ENCODE data around the gene TMEM248.

DNA sequence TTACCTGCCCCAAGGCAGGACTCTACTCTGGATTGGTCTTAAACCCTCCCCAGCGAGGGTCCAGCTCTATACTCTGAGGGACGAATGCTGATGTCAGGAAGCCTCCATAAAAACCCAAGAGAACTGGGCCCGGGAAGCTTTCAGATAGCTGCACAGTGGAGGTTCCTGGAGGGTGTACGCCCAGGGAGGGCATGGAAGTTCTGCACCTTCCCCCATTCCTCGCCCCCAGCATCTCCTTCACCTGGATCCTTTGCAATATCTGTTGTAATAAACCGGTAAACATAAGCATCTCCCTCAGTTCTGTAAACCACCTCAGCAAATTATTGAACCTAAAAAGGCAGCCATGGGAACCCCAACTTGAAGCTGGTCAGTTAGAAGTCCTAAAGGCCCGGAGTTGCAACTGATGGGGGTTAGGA is 47.4 kb upstream of the KCTD7 start:
- RRBS = 100% methylated on average over 1 of the region's 7 CpGs

DNA sequence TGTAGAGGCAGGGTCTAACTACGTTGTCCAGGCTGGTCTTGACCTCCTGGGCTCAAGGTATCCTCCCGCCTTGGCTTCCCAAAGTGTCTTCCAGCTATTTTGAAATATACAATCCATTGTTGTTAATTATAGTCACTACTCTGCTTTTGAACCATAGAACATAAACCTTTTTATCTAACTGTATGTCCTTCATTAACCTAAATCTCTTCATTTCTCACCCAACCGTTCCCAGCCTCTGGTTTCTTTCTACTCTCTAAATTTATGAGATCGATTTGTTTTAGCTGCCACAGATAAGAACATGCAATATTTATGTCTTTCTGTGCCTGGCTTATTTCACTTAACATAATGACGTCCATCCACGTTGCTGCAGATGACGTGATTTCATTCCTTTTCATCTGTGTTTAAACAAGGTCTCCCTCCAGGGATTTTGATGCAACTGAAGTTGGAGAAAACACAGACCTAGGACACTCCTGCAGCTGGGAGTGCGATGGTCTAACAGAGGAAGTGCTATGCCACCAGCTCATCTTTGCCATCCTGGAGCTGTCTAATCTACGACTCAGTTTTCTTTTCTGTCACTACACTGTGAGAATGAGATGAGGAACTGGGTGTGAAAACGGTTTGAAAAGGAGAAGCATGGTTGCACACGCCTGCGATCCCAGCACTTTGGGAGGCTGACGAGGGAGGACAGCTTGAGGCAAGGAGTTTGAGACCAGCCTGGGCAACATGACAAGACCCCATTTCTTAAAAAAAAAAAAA is 1.6 kb upstream of the KCTD7 start:
- RRBS = no CpG with 5 or more reads among the region's 13 CpGs

DNA sequence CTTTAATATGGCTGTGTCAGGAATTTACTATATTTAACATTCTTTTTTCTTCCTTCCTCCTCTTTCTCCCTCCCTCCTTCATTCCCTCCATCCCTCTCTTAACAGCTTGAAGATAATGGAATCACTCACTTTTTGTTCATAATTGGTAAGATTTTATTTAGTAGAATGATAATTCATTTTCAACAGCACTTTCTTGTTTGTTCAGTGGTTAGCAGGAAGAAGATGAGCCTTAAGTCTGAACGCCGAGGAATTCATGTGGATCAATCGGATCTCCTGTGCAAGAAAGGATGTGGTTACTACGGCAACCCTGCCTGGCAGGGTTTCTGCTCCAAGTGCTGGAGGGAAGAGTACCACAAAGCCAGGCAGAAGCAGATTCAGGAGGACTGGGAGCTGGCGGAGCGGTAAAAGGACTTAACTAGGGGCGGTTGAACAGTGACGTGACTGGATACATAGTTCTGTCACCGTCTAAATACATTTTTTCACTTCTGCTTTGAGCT is 31.2 kb downstream of the RABGEF1 start:
- RRBS = no CpG with 5 or more reads among the region's 9 CpGs

DNA sequence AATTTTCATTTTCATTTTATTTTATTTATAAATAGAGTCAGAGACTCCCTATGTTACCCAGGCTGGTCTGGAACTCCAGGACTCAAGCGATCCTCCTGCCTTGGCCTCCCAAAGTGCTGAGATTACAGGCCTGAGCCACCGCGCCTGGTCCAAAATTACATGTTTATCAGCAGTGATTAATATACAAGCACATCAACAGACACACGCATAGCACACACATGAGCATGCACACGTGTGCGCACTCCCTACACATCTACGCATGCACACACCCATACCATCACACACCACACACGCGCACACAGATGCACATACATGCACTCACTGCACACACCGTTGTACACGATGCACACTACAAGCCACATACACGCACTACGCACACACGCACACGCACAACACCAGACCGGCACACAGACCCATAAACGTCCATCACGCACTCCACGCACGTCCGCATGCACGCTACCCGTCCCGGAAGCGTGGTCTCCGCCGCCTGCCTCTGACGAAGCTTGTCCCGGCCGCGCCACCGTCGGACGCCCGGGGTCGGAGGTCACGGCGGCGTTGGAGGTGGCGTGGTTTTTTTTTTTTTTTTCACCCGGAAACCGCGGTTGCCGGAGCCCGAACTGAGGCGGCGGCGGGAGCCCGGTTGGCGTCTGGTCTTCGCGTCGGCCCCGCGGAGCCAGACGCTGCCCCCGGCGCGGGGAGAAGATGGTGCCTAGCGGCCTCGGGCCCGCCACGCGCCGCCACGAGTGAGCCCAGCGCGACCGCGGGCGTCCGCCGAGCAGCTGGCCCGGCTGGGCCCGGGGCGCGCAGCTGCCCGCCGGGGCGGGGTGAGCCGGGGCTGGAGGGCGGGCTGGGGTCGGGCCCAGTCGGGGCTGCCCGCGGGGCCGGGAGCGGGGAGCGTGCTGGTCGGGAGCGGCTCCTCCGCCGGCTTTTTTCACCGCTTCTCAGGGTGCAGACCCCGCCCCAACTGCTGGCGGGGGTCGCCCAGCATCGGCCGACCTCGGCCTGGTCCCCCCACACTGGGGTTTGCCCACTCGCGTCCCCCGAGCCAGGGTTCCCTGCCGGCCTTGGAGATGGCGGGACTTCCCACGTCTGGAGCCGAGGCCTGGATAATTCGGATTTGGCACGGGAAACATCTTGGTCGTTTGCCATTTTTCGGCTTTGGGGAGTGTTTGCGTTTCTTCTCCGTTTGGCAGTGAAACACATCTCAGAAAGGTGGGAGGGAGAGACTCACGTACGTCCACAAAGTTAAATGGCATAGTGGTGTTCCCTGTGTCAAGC is at the start of gene TMEM248:
Gene TMEM248, plus strand, starts transcription at position 588 of the 1,278 bp plus-strand sequence.
- RRBS = 3% methylated on average over 55 of the region's 115 CpGs

GRCh38 chr7:66944826-66945367 is 23.9 kb downstream of the TMEM248 start:
- RRBS = 96% methylated on average over 5 of the region's 15 CpGs

GRCh38 chr7:66952130-66952809 is 31.2 kb downstream of the TMEM248 start:
- RRBS = no CpG with 5 or more reads among the region's 10 CpGs

- RRBS = no CpG with 5 or more reads among the region's 3 CpGs
These were observed 137.0 kb downstream of the SPDYE21 start for GRCh38 chr7:67413754-67414134.

DNA sequence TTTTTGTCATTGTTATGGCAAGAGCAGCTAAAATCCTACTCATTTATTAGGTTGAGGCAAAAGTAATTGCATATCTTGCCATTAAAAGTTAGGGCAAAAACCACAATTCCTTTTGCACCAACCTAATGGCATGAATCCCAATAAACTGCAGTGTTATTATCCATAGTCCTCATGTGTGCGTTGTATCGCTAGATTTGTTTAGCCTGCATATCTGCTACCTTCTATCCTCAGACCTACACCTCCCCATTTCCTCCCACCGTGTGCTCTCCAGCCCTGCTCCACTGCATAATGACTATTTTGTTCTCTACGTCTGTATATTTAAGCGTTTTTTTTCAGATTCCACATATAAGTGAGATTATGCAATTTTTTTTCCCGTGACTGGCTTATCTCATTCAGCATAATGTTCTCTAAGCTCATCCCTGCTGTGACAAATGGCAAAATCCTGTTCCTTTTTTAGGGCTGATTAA is 1036.2 kb upstream of the AUTS2 start:
- RRBS = no CpG with 5 or more reads among the region's 6 CpGs

- RRBS = no CpG with 5 or more reads among the region's 3 CpGs
These were observed 95.9 kb upstream of the AUTS2 start for GRCh38 chr7:69502463-69502750.

- RRBS = no CpG with 5 or more reads among the region's 4 CpGs
These were observed 37.1 kb downstream of the AUTS2 start for GRCh38 chr7:69635322-69635879.

DNA sequence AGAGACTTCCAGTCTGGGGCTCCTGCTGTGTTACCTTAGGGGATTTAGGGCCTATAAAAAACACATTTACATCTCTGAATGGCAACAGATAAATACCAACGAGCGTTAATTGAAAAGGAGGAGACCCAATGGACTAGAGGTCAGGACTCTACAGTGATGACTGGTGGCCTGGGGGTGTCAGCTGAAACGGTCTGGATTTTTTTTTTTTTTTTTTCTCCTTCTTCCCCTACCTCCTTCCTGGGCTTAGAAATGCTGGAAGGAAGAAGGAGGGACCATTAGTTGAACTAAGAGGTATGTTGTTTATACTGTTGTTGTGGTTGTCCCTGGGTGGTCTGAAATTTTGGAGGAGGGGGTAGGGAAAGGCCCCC is 47.5 kb downstream of the AUTS2 start:
- RRBS = no CpG with 5 or more reads among the region's 3 CpGs

GRCh38 chr7:69739636-69740607 is 141.6 kb downstream of the AUTS2 start:
- RRBS = no CpG with 5 or more reads among the region's 6 CpGs

- RRBS = no CpG with 5 or more reads among the region's 7 CpGs
These were observed 157.5 kb downstream of the AUTS2 start for GRCh38 chr7:69755534-69756326.

- RRBS = no CpG with 5 or more reads among the region's 4 CpGs
These were observed 364.4 kb downstream of the AUTS2 start for GRCh38 chr7:69962635-69963083.

DNA sequence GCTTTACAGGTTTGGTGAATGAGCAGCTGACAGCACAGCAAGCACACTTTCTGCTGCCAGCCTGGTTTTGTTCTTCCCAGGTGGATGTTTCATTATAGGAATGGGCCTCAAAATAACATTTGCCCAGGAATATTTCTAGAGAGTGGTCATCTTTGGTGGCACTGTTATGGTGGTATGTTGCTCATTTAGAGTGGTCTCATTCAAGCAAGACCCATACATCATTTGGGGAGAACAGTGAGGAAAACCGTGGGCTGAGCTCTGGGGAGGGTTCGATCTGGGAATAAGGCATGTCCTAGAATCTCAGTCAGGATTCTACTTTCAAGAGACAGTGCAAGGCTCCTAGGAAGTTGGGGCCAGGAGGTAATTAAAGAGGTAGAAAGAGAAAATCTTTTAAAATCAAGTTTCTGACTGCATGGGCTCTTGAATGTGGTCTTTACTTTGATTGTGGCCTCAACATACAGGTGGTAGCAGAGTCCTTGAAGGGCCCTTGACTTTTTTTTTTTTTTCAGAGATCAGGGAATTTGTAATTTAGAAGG is 556.8 kb downstream of the AUTS2 start:
- RRBS = no CpG with 5 or more reads among the region's 2 CpGs

DNA sequence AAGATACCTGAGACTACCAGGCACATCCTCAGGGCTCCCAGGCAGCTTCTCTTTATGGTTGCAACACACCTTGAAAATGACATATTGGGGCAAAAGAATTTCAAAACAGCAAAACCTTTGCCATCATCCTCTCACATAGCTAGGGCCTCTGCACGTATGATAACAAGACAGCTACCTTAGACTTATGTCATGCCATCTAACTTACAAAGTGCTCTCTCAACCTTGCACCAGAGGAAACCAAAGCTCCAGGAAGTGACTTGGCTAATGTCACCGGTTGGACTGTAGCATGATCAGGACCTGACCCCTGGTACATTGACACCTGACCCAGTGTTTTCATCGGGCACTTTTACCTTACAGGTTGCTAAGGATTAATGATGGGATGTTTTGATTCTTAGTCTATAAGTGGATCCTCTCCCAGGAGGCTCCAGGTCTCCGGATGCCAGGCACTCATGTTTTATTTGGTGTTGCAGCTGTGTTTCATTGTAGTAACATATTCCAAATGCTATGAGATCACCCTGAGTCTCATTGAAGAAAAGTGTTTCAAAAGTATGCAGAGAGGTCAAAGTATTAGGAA is 529.8 kb upstream of the GALNT17 start:
- RRBS = no CpG with 5 or more reads among the region's 4 CpGs

- RRBS = no CpG with 5 or more reads among the region's 2 CpGs
These were observed 471.9 kb upstream of the GALNT17 start for GRCh38 chr7:70660144-70660382.

- RRBS = 4% methylated on average over 48 of the region's 127 CpGs
These were observed 810 bp downstream of the GALNT17 start for GRCh38 chr7:71132263-71133644.

DNA sequence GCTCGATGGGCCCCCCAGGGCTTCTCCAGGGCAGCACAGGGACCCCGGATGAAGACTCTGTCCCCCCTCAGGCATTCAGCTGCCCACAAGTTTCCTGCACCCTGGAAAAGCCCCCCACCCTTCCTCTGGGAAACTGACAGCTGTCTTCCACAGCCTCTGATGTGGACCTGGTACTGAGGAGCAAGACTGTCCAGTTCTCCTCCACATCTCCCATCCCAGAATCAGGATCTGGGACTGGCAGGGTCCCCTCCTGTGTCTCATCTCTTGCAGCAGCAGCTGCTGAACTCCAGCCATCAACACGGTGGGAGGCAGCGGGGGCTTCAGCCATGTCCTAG is 580.3 kb downstream of the GALNT17 start:
- RRBS = 18% methylated on average over 2 of the region's 4 CpGs

DNA sequence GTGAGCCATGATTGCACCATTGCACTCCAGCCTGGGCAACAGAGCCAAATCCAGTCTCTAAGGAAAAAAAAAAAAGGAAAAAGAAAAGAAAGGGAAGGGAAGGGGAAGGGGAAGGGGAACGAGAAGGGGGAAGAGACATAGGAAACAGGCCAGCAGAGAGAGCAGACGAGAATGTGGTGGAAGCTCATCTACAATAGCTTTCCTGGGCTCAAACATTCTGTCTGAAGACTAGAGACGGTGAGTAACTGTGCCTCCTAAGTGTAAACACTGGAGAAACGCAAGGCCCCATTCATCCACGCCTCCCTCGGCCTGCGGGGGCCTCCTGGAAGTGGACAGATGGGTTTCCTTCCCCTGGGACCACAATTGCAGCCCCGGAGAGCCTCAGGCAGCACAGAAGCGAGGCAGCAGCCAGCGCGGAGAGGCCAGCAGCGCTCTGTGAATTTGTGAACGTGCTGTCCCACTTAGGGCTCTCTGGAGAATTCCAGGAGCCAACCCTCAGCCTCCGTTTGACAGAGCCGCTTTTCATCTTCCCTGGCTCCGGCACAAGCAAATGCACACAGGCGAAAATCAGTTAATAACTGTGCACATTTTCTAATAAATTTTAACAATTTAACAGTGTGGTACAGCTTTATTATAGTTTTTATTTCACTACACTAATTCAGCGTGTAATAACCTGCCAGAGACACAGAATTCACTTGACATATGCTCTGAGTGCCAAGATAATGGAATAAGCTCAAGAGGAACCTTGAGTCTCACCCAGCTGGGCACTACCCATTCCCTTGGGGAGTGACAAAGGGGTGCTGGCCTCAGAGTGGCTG is 23.2 kb upstream of the CALN1 start:
- RRBS = 40% methylated on average over 2 of the region's 18 CpGs

Measured in epidermal melanocyte (primary cell).